Liver (tissue), 9 donors: ENCODE data around the gene CXXC4.

- PRO-cap, 5 experiments = no peak in any of the 5 experiments
- RAMPAGE, long total RNA, 2 experiments = no peak in any of the 2 experiments
- RRBS = no CpG with 5 or more reads among the region's 6 CpGs
Observed at GRCh38 chr4:102793133-102793752, 32.5 kb upstream of the MANBA start.

- PRO-cap, 5 experiments = no peak in any of the 5 experiments
- RAMPAGE, long total RNA, 2 experiments = no peak in any of the 2 experiments
- RRBS = no CpG with 5 or more reads among the region's 5 CpGs
Observed at GRCh38 chr4:102795032-102796086, 32.0 kb downstream of the UBE2D3 start.

- PRO-cap, 5 experiments = no peak in any of the 5 experiments
- RAMPAGE, long total RNA, 2 experiments = no peak in any of the 2 experiments
- RRBS = no CpG with 5 or more reads among the region's 2 CpGs
Observed at GRCh38 chr4:102796758-102797606, 30.4 kb downstream of the UBE2D3 start.

DNA sequence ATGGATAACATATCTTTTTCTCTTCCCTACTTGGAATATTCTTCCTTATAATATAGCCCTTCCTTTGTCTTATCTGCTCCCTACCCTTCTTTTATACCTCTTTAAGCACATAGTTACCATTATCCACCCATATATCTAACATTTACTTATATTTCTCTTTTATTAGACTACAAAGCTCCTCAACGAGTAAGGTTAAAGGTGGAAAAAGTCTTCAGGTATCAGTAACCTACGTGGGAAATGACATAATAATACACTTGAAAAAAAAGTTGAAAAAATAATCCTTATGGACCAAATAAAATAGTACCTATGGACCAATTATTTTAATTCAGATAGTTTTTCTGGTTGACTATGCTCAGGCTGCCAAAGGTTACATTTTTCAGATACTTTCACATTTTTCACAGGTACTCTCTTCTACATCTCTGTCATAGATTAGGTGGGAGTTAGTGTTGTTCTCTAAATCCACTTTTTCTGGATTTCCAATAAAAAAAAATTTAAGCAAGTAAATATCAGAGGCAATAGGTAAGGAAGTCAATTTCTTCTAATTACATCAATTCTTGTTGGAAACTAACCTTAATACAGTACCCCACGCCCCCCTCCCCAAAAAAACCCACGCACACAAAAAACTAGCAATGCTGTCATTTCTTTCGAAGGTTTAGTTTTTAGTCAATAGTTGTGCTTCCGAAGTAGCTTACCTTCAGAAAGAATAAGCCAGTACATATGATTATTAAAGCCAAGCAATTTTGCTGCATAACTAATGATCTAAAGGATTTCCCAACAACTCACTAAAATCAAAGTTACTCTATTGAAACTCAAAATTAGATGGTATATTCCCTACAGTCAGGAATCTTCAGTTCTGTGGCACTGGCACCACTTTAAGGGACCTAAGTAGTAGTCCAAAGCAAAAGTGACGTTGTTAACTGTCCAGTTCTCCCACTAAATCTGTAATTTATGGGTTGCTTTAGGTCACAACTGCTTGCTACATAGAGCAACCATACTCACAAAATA is 20.8 kb downstream of the UBE2D3 start:
- PRO-cap, 5 experiments = no peak in any of the 5 experiments
- RAMPAGE, long total RNA, 2 experiments = no peak in any of the 2 experiments
- RRBS = no CpG with 5 or more reads among the region's 7 CpGs

- PRO-cap, 5 experiments = peak in 2 of 5 experiments; most common plus-strand start chr4:102824635 (in 2)
- RAMPAGE, long total RNA, 2 experiments = no peak in any of the 2 experiments
- RRBS = no CpG with 5 or more reads among the region's 3 CpGs
Observed at GRCh38 chr4:102824160-102824769, 3.1 kb downstream of the UBE2D3 start.

- PRO-cap, 5 experiments = no peak in any of the 5 experiments
- RAMPAGE, long total RNA, 2 experiments = no peak in any of the 2 experiments
- RRBS = no CpG with 5 or more reads among the region's 12 CpGs
Observed at GRCh38 chr4:102826459-102826635, 1.0 kb downstream of the UBE2D3 start.

- PRO-cap, 5 experiments = no peak in any of the 5 experiments
- RAMPAGE, long total RNA, 2 experiments = no peak in any of the 2 experiments
- RRBS = no CpG with 5 or more reads among the region's 2 CpGs
Observed at GRCh38 chr4:103075743-103075833, 973 bp downstream of the SLC9B2 start.

- PRO-cap, 5 experiments = no peak in any of the 5 experiments
- RAMPAGE, long total RNA, 2 experiments = no peak in any of the 2 experiments
- RRBS = no CpG with 5 or more reads among the region's 3 CpGs
Observed at GRCh38 chr4:103144975-103145392, 45.4 kb upstream of the BDH2 start.

DNA sequence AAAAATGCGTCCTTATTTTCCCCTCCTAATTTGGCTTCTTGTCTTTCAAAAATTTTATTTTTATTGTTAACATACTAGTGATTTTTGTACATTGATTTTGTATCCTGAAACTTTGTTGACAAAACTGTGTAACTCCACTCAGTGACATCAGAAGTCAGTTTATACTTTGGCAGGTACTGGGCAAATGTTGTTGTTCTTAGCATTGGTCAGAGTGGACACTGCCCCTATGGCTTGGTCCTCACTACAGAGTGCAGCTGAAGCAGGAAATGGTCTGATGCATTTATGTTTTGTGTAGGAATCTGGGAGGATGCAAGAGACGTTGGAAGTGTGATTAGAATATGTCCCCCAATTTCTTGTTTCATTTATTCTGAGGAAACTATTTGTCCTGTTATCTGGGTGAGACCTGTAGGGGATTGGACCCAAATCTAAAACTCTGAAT is 205.5 kb upstream of the CENPE start:
- PRO-cap, 5 experiments = peak in 4 of 5 experiments; most common plus-strand start position 190 of the sequence (in 2)
- RAMPAGE, long total RNA, 2 experiments = no peak in any of the 2 experiments
- RRBS = no CpG with 5 or more reads among the region's 2 CpGs

DNA sequence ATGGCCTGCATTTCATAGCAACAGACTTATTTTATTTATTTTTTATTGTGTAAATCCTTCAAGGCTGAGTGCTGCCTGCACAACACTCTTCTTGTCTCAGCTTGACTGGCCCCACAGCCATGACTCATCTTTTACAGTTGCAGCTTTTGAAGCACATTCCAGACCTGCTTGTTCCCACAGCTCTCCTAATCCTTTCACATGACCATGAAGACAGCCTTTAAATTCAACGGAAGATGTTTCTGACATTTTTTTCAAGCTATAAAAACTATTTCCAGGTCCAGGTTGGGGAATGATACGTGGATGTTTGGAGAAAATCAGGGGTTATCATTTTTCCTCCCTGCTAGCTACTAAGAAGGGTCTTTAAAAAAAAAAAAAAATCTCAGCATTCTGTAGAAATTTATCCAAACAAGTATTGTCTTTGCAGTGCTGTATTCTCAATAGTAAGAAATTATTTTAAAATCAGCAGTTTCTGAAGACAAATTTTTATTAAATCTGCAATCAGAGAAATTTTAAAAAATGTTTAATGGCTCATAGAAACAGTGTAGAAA is 277.0 kb upstream of the TACR3 start:
- PRO-cap, 5 experiments = no peak in any of the 5 experiments
- RAMPAGE, long total RNA, 2 experiments = no peak in any of the 2 experiments
- RRBS = no CpG with 5 or more reads among the region's 2 CpGs

DNA sequence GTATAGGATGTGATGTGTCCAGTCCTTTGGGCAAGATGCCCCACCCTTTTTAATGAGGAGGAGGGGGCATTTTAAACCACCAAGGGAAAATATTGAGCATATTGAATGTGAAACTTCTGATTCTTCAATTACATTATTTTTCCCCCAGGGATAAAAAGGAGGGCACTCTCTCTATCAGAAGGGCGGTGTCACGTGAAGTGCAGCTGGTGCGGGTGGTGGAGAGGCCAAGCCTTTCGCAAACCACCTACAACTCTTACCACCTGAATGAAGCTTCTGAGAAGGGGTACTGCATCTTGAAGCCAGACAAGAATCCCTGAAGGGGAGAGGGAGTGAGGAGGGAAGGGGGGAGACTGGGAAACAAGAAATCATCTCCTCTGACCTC is 4.3 kb downstream of the CXXC4 start:
- PRO-cap, 5 experiments = no peak in any of the 5 experiments
- RAMPAGE, long total RNA, 2 experiments = no peak in any of the 2 experiments
- RRBS = no CpG with 5 or more reads among the region's 4 CpGs

- PRO-cap, 5 experiments = peak in 5 of 5 experiments; most common plus-strand start chr4:104495227 (in 4); most common minus-strand start chr4:104494892 (in 3)
- RAMPAGE, long total RNA, 2 experiments = start-site peak on the minus strand in 1 of 2 experiments, at chr4:104494888-104494967 at its widest, 5 to 38 reads per replicate
- RRBS = no CpG with 5 or more reads among the region's 48 CpGs
Observed at GRCh38 chr4:104494663-104495913, at the start of gene CXXC4. Gene CXXC4, minus strand, starts transcription at chr4:104494894.

DNA sequence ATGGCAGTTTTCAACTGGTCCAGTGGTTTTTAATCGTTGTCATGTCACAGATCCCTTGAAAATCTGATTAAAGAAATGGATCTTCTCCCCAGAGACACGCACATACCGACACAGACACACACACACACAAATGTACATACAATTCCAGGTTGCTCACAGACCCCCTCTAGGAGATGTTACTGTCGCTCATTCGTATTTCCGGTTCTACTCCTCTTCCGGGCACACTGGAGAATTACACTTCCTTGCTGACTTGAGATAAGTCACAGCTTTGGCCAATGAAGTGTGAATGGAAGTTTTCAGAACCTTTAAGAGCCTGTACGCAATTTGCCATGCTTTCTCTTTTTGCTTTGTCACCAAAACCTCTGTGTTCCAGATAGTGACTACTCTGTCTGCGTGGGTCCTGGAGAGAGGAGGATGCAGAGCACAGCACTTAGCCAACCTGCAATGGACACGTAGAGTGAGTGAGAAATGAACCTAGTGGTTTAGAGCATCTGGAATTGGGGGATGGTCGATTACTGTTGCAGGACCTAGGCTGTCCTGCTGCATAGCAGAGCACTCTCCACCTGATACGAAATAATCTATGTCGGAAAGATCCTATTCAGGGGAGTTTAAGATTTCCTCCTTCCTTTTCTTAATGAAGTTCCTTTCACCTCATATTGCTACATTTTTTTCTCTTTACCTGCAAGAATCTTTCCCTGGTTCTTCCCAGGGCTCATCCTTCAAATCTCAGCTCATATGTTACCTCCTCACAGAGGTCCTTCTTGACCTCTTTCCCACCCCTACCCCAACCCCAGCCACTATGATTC is 239.5 kb upstream of the TET2 start:
- PRO-cap, 5 experiments = peak in 2 of 5 experiments; most common plus-strand start position 511 of the sequence (in 2); most common minus-strand start position 206 of the sequence (in 1)
- RAMPAGE, long total RNA, 2 experiments = no peak in any of the 2 experiments
- RRBS = no CpG with 5 or more reads among the region's 13 CpGs

DNA sequence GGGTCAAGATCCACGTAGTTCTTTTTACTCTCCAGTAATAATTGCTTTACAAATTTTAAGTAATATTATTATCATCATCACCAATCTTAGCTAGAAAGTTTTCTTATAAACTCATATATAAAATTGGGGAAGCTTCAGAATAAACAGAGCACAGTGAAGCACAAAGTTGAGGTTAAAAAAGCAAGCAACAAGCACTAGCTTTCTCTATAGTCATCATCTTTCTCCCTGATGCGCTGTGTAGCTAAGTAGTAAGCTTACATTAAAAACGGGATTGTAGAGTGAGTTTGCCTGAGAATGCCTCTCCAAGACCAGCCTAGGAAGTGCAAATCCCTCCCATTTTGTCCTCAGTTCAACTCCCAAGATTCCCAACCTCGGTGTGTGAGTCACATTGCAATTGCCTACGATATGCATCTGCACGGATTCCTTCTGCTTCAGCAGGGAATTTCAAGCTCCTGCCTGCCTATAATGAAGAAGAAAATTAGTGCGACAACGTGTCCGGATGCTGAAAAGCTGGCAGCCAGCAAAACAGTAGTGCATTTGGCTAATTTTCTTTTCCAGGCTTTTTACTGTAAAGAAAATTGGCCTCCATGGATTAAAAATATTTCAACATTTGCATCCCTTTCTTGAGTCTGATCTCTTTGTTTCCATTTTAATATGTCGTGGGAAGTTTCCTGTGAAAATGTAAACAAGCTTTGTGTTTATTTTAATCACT is 58.6 kb upstream of the TET2 start:
- PRO-cap, 5 experiments = no peak in any of the 5 experiments
- RAMPAGE, long total RNA, 2 experiments = no peak in any of the 2 experiments
- RRBS = no CpG with 5 or more reads among the region's 10 CpGs

DNA sequence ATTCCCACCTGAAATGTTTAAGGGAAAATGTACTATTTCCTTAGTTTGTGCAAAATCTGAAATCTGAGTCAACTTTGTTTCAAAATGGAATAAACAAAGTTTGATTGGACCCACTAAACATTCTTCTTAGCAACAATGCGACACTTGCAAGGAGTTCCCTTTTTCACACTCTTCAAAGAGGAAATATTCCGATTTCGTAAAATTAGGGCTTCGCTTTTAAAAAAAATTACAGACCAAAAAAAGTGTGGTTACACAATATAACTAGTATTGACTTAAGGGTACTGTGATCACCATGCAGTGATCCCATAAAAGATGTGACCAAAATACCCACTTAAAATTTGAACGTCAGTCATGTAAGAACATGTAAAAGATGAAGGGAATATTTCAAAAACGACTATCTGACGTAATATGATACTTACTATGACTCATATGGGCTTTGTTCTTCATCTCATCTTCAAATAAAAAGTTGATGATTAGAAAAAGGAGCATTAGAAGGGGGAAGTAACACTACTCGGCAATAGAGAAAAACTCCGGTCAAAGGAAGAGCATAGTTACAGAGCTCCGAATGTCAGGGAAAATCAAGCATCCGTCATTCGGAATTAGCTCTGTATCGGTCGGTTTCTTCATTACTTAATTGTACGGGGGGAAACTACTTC is 1.5 kb upstream of the TET2 start:
- PRO-cap, 5 experiments = peak in 3 of 5 experiments; most common plus-strand start position 488 of the sequence (in 2)
- RAMPAGE, long total RNA, 2 experiments = no peak in any of the 2 experiments
- RRBS = no CpG with 5 or more reads among the region's 15 CpGs

DNA sequence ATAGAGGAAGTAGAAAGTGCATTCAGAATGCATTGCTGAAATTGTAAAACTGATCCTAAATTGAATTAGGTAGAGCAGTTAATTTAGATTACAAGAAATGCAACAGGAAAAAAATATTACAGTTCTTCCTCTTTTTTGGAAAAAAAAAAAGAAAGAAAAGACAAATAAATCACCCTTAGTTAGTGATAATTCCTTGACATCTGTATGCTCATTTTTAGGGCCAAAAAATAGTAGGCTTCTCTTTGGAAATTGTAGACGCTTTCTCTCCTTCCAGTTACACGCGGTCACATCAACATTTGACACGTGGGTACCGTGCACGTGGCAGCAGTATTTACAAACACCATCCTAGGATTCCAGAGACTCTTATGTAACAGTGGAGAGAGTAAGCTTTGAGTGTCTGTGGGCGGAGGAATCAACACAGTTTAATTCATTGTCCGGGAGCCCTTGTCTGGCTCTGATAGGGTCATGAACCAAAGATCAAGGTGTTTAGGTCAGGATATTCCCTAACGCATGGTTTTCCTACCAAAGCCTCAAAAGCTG is 12.1 kb downstream of the TET2 start:
- PRO-cap, 5 experiments = peak in 2 of 5 experiments; most common plus-strand start position 420 of the sequence (in 2)
- RAMPAGE, long total RNA, 2 experiments = no peak in any of the 2 experiments
- RRBS = no CpG with 5 or more reads among the region's 9 CpGs

DNA sequence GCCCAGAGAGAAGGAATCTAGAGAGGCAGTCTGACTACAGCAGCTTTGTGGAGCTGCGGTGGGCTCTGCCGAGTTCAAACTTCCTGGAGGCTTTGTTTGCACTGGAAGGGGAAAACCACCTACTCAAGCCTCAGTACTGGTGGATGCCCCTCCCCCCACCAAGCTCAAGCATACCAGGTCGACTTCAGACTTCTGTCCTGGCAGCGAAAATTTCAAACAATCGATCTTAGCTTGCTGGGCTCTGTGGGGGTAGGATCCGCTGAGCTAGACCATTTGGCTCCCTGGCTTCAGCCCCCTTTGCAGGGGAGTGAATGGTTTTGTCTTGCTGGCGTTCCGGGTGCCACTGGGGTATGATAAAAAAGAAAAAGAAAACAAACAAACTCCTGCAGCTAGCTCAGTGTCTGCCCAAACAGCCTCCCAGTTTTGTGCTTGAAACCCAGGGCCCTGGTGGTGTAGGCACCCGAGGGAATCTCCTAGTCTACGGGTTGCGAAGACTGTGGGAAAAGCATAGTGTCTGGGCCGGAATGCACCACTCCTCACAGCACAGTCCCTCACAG is 57.6 kb downstream of the DKK2 start:
- PRO-cap, 5 experiments = no peak in any of the 5 experiments
- RAMPAGE, long total RNA, 2 experiments = no peak in any of the 2 experiments
- RRBS = no CpG with 5 or more reads among the region's 12 CpGs

GRCh38 chr4:107826076-107827173 is 1.7 kb downstream of the SGMS2 start:
- PRO-cap, 5 experiments = peak in 5 of 5 experiments; most common plus-strand start chr4:107826716 (in 3); most common minus-strand start chr4:107826619 (in 5)
- RAMPAGE, long total RNA, 2 experiments = no peak in any of the 2 experiments
- RRBS = no CpG with 5 or more reads among the region's 8 CpGs

DNA sequence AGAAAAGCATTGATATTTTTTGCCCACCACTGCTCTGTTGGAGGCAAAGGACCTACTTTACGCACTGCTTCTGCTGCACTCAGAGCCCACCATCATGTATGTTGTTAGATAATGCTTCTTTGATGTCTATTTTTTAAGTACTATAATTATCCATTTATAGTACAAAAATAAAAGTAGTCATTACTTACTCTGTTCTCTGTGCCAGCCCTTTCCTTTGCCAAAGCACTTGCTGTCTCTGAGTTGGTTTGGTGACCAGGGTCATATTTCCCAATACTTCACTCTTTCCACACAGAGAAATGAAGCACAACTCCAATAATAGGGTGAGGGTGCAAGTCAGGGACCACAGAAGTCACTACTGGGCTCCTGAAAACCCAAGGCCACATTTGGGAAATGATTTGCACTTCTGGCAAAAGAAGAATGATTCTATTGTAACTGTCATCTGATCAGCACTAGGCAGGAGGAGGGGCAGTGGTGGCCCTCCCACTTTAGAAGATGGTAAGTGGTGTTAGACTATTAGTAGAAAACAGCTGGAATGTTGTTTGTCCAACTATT is 11.1 kb upstream of the HADH start:
- PRO-cap, 5 experiments = peak in 1 of 5 experiments; most common plus-strand start position 449 of the sequence (in 1)
- RAMPAGE, long total RNA, 2 experiments = no peak in any of the 2 experiments
- RRBS = no CpG with 5 or more reads among the region's 1 CpG

GRCh38 chr4:108036087-108036771 is 46.5 kb downstream of the HADH start:
- PRO-cap, 5 experiments = no peak in any of the 5 experiments
- RAMPAGE, long total RNA, 2 experiments = no peak in any of the 2 experiments
- RRBS = no CpG with 5 or more reads among the region's 9 CpGs